Bronchial lymph node (tissue), 1 donor: ENCODE measurements around a stretch of chr1.

DNA sequence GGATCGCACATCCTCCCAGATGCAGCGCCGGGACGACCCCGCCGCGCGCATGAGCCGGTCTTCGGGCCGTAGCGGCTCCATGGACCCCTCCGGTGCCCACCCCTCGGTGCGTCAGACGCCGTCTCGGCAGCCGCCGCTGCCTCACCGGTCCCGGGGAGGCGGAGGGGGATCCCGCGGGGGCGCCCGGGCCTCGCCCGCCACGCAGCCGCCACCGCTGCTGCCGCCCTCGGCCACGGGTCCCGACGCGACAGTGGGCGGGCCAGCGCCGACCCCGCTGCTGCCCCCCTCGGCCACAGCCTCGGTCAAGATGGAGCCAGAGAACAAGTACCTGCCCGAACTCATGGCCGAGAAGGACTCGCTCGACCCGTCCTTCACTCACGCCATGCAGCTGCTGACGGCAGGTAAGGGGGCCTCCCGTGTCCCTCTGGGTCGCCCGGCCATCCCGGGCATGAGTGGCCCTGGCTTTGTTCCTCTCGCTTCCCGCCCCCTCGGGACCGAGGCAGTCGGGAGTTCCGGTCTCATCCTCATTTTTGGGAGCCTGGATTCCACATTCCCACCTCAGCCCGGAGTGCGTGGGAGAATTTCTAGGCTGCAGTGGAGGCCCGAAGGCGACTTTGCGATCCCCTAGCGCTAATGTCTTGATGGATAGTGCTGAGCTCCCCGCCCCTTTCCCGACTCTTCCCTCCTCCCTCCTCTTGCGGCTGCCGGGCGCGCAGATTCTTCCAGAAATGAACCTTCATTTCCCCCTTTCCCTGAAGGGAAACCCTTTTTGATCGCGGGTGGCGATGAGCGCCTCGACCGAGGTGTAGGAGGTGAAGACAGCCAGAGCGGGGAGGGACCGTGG lies 531 bp downstream of the KHDRBS1 start:
- PRO-cap = bidirectional peak, plus-strand start at position 772 of the sequence, minus-strand start at position 640 of the sequence

- PRO-cap = no peak
These were observed 23.0 kb downstream of the KHDRBS1 start for GRCh38 chr1:32036687-32037072.

GRCh38 chr1:32170606-32171771 lies 8.5 kb upstream of the TXLNA start:
- PRO-cap = no peak

DNA sequence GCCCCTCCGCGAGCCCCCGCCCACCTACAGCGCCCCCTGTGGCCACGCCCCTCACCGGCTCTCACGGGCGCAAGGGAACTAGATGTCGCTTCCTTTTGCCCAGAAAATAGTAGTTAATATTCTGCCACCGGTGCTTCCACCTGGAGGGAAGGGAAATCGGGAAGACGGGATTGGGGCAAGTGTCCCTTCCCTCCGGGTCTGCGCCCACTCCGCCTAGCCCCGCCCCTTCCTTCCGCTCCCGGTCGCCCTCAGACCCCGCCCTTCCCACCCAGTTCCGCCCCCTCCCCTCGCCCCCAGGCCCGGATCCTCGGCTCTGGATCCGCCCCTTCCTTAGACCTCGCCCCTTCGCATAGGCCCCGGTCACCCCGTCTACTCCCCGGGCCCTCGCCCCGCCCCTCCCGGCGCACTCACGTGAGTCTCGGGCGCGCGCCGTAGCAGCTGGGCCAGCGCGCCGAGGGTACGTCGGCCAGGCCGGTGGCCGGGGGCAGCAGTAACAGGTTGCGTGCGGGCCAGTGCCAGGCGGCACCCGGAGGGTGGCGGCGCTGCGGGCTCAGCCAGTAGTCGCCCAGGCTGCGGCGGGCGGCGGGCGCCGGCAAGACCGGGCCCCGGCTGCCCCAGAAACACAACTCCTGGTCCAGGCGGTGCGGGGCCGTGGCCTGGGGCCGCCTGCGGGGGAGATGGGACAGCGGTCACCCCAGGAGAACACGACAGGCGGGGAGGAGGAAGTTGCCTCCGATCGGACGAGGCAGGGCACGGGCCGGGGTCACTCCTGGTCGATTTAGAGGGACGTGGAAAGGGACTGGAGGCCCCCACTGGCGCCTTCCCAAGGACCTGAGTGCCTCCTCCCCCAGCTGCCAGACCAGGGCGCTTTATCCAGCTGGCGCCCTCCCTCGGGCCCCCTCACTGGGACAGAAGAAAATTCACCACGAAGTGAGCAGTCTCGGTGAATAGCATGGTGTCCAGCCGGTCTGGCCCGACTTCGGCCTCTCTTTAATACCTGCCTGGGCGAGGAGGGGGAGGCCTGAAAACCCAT lies 10.8 kb downstream of the FAM229A start:
- PRO-cap = bidirectional peak, plus-strand start at position 441 of the sequence, minus-strand start at position 200 of the sequence

DNA sequence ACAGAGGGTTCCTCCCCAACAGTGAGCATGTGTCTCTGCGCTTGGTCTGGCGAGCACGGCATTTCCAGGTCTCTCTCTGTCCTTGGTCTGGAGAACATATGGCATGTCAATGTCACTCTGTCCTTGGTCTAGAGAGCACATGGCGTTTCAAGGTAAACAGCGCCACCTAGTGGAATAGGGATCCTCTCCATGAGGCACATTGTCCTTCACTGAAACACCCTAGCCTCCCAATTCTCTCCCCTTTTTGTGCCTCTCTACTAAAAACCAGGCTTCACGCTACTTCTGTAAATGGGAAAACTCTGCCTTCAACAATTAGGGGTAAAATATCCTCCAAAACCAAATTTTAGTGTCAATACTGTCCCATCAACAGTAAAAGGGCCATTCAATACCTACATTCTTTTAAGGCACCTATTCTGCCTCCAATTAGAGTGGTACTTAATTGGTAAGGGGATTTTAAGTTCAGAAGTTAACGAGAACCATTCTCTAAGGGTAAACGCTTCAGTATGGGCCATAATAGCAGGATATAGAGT lies 19.8 kb upstream of the BSDC1 start:
- PRO-cap = no peak

DNA sequence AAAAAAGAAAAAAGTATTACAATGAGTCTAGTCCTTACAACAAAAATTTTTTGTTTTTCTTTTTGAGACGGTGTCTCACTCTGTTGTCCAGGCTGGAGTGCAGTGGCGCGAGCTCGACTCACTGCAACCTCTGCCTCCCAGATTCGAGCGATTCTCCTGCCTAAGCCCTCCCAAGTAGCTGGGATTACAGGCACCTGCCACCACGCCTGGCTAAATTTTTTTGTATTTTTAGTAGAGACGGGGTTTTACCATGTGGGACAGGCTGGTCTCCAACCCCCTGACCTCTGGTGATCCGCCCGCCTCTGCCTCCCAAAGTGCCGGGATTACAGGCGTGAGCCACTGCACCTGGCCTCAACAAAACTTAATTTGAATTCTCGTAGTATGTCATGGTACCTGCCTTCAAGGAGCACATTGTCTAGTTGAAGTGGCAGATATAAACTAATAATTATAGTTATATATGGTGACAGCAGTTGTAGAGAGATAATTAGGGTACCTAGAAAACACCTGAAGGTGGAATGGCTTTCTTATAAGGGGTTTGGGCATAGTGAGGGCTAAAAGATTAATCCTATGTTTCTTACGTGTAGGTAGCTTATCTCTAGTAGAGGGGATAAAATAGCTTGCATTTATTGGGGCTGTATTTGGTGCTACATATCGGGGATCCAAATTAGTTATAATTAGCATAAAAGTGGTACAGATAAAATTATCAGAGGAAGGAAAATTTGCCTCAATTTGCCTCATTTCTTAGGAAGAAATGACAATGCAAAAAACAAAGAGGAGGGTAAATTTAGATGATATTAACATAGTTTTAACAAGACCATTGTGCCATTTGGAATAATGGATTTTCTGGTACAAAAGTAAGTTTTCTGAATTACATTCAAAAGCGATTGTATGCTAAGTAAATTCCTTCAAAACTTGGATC lies 1.7 kb downstream of the RBBP4 start:
- PRO-cap = no peak

- PRO-cap = unidirectional peak, minus-strand start at chr1:32725230
These were observed 16.5 kb upstream of the KIAA1522 start for GRCh38 chr1:32724969-32725660.

- PRO-cap = no peak
These were observed 7.9 kb upstream of the KIAA1522 start for GRCh38 chr1:32733526-32734294.

GRCh38 chr1:32757047-32757844 lies 15.6 kb downstream of the KIAA1522 start:
- PRO-cap = no peak

DNA sequence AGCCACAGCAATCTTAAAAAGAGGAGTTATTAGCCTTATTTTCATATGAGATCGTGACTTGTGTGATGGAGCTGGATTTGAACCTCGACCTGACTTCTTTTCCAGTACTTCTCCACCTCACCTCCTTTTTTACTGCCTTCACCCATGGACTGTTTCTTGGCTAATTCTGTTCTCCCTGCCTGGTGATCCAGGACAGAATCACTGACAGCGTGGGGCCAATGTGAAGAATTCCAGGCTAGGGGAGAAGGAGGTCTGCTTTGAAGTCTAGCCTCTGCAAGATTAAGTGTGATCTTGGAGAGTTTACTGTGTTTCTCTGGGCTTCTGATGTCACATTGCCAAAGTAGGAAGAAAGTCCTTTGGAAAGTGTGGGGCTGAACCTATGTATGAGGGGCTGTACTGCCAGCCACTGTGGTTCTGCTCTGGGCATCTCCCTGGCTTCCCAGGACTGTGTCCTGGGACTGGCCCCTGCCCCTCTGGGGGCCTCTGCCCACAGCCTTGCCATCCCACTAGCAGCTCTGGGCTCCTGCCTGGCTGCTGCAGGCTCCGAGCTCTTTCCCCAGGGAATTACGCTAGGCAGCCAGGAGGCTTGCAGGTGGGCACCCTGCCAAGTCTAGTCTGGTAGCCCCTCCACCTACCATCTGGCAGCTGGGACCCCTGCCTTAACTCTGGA lies 23.3 kb downstream of the KIAA1522 start:
- PRO-cap = no peak

- PRO-cap = no peak
These were observed 10.2 kb downstream of the YARS1 start for GRCh38 chr1:32806762-32807634.

DNA sequence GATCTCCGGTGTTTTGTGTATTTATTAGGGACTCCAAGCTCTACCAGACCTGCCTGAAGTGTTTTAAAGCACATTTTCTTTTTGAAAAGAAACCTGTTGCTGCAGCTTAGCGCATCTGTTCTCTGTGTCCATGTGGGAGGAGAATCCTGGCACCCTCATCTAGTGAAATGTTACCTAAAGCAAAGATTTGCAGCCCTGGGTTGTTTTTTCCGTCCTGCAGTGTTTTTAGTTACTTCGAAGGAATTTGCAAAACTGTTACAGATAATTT lies 978 bp downstream of the S100PBP start:
- PRO-cap = no peak

DNA sequence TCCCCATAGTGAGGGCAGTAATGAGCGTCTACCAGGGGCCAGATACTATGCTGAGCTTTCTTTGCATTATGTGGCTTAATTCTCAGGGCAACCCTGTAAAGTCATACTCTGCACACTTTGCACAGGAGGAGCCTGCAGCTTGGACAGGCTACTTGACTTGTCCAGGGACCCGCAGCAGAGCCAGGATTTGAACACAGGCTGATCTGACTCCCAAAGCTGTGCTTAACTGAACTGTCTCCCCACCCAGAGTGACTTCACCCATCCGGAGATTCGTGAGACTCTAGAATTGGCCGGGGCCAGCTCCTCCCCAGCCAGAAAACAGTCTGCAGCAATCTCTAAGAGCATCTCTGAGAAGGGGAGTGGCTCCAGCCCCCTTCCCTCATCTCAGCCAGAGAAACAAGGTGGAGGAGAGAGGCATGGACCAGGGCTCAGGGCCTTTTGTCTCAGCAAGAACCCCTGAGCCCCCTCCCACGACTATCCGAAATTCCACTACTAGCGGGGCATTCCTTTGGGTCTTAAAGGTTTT lies 837 bp upstream of the FNDC5 start:
- PRO-cap = no peak

DNA sequence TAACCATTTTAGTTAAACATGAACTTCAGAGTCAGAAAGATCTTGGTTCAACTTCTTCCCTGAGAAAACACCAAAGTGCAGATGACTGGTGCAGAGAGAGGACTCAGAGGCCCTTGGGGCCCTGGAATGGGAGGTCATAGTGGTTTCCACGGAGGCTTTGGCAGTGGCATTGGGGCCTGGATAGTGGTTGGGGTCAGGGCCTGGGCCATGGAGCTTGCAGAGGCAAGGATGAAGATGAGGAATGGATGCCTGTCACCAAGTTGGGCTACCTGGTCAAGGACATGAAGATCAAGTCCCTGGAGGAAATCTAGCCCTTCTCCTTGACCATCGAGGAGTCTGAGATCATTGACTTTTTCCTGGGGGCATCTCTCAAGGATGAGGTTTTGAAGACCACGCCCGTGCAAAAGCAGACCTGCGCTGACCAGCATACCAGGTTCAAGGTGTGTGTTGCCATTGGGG lies 22.3 kb upstream of the RNF19B start:
- PRO-cap = no peak

DNA sequence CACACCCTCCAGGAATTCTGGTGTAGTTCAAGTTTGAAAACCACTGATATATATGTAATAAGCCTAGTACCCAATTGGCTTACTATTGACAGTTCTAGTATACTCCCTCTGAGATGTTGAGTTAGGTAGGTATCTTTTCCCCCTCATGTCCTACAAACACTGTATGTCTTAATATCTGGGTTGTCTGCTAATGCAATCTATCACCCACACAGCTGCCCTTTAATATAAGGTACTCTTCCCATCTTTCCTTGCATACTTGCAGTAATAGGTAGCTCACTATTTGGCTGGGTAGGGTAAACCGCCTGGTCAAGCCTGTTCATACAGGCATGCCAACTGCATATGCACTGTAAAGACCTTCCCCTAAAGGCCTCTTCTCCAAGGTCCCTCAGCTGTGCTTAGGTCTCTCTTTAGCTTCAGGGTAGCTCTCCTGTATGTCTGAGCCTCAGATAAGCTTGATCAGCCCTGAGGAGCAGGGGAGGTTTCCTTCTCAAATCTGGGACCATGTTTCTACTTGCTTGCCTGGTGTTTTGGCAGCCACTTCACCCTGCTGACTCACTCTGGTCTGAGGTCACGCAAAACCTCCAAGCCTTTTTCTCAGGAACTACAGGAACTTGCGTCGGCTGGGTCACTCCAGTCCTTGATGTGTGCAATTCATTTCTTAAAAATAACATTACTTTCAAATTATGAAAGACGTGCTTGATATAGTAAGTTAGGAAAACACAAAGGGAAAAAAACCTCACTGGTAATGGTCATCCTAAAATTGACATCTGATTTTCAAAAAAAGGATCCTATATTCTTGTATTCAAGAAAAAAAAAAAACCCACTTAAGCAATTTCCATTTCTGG lies 24.5 kb upstream of the RNF19B start:
- PRO-cap = bidirectional peak, plus-strand start at position 597 of the sequence, minus-strand start at position 503 of the sequence

DNA sequence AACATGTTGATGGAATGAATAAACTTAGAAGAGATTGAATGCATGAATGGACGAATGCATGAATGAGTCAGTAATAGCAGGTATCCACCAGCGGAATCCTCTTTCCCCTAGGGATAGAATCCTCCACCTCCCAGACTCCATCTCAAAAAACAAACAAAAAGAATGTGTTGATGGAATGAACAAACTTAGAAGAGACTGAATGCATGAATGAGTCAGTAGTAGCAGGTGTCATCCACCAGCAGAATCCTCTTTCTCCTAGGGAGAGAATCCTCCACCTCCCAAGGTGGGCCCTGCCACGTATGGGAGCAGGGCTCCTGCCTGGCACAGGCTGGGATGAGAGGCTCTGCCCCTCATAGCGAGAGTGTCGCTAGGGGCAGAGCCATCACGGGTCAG lies 26.8 kb upstream of the RNF19B start:
- PRO-cap = no peak

GRCh38 chr1:33039893-33040303 lies 3.2 kb upstream of the AK2 start:
- PRO-cap = unidirectional peak, plus-strand start at chr1:33040094

GRCh38 chr1:33128132-33128930 lies 47.4 kb downstream of the AZIN2 start:
- PRO-cap = no peak

GRCh38 chr1:33239557-33239809 lies 16.8 kb upstream of the ZNF362 start:
- PRO-cap = no peak

DNA sequence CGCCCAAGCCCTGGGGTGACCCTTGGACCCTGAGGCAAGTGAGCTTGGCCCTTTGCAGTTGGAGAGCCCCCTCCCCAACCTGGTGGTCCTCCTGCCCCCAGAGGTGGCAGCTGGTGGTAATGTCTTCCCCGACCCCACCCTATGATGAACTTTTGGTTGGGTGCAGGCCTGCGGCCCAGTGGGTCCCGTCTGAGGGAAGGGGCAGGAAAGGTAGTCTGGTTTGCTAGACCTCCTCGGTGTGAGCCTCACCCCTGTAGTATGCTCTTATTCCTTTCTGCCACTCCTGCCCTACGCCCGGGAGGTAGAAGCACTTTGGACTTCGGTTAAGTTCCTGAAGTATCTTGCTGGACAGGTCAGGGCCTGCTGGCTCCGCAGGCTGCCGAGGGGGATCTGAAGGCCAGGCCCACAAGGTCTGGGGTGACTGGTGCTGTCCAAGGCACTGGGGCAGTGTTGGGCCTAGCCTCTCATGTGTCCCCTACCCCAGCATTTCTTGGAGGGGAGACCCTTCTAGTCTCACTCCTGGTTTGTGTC lies 1.6 kb downstream of the ZNF362 start:
- PRO-cap = no peak